Iris pigment epithelial cell (primary cell): ENCODE data around the genes CTAGE8, C7orf33 and ZNF212.

GRCh38 chr7:143393380-143393846, 12.3 kb downstream of the ZYX start:
- RRBS = 68% methylated on average over 4 of the region's 9 CpGs

GRCh38 chr7:143395169-143396229, 13.2 kb downstream of the EPHA1 start:
- RRBS = no CpG with 5 or more reads among the region's 23 CpGs

- RRBS = no CpG with 5 or more reads among the region's 20 CpGs
Measured at GRCh38 chr7:144269058-144269527, at the start of gene CTAGE8. TSS of gene CTAGE8 (minus strand) at chr7:144269288.

- RRBS = no CpG with 5 or more reads among the region's 12 CpGs
Measured at GRCh38 chr7:145845243-145846008, 271.2 kb upstream of the CNTNAP2 start.

DNA sequence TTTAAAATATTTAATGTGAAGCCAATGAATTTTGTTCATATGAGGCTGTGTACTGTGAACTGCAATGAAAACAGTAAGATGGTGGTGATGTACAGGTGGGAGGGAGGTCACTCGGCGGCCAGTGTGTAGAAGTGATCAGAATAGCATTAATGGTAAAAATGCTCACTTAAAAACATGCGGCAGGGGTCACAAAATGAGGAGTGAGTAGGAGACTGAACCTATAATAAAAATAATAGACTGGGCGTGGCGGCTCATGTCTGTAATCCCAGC, 322.5 kb upstream of the C7orf33 start:
- RRBS = no CpG with 5 or more reads among the region's 5 CpGs

DNA sequence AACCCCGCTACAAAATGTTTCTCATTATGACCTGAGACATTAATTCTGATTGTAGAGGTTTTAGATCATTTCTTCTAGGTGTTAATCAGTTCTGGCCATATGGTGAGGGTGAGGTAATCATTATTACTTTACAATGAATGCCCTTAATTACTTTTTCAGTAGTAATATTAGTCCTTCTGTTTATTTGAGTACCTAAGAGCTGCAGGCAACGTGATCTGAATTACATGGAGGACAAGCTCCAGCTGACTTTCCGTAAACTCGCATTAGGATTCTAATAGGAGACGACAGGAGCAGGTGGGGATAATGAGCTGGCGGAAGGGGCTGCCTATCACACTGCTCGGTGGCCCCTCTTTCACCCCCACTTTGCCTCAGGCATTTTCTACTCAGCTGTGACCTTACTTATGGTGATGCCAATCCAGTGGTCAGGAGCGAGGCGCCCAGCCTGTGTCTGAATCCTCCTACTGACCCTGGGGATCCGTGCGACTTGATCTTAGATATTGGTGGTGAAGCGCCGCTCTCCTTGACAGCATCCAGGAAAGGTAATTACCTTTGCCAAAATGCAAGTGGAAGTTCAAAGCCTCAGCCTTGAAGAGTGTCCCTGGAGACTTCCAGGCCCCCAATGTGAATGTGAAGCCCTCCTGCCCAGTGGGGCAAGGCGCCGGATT, at the start of gene C7orf33:
Gene C7orf33, plus strand, starts transcription at position 398 of the 665 bp plus-strand sequence.
- RRBS = no CpG with 5 or more reads among the region's 15 CpGs

GRCh38 chr7:148941379-148941715, 57.3 kb upstream of the EZH2 start:
- RRBS = no CpG with 5 or more reads among the region's 8 CpGs

DNA sequence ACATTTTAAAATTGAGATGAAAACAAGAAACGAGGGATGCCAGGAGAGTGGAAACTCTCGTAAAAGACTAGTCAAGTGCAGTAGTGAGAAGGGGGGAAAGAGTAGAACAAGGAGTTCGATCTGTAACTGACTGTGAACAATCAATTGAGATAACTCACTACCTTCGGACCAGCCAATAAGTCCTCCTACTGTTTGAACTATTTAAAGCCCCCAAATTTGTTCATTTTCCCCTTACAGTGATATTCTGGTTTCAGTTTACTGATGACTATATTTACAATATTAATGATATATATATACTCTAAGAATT, 41.3 kb downstream of the PDIA4 start:
- RRBS = no CpG with 5 or more reads among the region's 4 CpGs

GRCh38 chr7:149178653-149178961, 16.7 kb upstream of the ZNF282 start:
- RRBS = no CpG with 5 or more reads among the region's 3 CpGs

DNA sequence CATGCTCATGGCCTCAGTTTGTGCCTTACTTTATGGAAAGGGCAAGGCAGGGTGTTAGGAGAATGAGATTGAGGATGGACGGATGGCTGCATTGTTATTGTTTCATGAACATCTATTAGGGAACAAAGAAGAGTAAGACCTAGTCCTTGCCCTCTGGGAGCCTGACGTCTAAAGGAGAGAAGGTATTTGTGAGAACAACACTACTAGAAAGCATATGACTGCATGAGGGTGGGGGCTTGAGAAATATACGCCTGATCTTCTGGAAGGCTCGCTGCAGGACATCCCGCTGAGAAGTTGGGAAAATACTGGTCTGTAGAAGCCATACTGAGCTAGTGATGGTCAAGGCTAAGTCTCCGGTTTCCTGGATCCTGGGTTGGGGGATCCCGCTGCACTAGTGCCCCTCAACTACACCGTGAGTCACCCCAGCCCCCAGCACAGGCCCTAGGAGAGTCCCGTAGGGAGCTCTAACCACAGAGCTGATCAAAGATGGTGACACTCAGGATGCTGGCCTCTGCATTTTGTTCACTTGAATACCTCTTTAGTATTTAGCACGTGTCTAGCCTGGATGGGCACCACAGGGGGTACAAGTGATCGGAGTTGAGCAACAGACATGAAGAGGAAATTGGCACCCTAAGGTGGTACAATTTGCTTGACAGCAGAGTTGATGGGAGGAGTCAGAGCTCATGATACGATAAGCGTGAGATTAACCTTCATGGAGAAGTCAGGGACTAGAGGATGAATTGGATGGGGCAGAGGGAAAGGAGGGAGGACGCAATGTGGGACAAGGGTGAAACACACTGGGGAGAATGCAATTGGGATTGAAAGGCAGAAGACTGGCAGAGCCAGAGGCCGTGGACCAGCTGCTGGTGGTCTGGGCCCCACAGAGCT, 10.1 kb upstream of the ZNF212 start:
- RRBS = no CpG with 5 or more reads among the region's 15 CpGs

DNA sequence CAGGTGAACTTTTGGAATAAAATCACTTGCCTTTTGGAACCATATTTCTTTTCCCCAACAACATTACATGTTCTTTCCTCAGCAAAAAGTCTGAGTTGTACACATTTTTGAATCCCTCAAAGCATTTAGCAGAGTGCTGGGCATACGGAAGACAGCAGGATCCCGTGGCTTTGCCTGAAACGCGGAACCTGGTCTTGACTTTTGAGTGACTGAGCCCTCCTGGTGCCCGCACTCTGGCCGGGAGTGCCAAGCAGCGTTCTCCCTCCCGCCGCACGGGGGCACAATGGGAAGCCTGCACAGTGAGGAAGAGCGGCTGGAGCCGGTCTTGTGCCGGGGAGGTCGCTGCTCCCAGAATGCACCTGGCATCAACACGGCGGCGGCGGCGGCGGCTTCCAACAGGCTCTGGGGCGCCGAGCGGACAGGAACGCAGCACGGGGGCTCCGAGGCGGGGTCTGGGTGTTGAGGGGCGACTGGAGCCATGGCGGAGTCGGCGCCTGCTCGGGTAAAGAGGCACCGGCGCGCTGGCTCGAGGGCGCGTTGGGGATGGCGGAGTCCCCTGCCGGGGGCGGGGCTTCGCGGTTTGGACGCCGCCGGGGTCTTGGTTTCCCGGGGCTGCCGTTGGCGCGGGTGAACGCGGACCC, at the start of gene ZNF212:
Gene ZNF212, plus strand, starts transcription at position 351 of the 641 bp plus-strand sequence.
- RRBS = 2% methylated on average over 14 of the region's 52 CpGs

GRCh38 chr7:149564414-149564878, 66.8 kb upstream of the ZNF746 start:
- RRBS = no CpG with 5 or more reads among the region's 4 CpGs

- RRBS = no CpG with 5 or more reads among the region's 1 CpG
Measured at GRCh38 chr7:149564926-149565620, 67.5 kb upstream of the ZNF746 start.

- RRBS = no CpG with 5 or more reads among the region's 27 CpGs
Measured at GRCh38 chr7:149620902-149621713, 93.6 kb upstream of the KRBA1 start.

DNA sequence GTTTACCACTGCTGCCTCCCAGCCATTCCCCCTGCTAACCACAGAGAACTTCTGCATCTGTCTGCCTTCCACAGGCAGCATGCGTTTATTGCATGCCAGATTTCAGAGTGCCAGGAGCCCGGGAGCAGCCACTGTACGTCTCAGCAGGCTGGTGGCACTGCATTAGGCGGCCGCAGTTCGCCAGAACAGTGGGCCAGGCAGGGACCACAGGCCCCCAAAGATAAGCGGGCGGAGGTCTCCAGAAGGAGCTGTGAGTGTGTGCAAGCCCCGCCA, 26.9 kb downstream of the KRBA1 start:
- RRBS = no CpG with 5 or more reads among the region's 9 CpGs

- RRBS = 8% methylated on average over 8 of the region's 67 CpGs
Measured at GRCh38 chr7:150047857-150048639, 174.3 kb downstream of the ATP6V0E2 start.

GRCh38 chr7:150311508-150312033, 11.6 kb upstream of the LRRC61 start:
- RRBS = no CpG with 5 or more reads among the region's 4 CpGs

DNA sequence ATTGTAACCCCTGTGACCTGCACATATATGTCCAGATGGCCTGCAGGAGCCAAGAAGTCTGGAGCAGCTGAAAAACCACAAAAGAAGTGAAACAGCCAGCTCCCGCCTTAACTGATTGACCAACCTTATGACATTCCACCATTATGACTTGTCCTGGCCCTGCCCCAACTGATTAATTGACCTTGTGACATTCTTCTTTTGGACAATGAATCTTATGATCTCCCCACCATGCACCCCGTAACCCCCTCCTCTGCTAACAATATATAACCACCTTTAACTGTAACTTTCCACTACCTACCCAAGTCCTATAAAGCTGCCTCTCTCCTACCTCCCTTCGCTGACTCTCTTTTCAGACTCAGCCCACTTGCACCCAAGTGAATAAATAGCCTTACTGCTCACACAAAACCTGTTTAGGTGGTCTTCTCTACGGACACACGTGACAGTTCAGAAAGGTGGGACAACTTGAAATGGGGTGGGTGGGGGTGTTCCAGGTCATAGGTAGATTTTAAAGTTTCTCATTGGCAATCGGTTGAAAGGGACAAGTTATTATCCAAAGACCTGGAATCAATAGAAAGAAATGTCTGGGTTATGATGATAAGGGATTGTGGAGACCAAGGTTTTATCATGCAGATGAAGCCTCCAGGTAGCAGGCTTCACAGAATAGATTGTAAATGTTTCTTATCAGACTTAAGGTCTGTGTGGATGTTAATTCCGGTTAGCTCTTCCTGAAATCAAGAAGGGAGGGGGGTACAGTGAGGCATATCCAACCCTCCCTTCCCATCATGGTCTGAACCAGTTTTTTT, 10.1 kb upstream of the LRRC61 start:
- RRBS = no CpG with 5 or more reads among the region's 7 CpGs

DNA sequence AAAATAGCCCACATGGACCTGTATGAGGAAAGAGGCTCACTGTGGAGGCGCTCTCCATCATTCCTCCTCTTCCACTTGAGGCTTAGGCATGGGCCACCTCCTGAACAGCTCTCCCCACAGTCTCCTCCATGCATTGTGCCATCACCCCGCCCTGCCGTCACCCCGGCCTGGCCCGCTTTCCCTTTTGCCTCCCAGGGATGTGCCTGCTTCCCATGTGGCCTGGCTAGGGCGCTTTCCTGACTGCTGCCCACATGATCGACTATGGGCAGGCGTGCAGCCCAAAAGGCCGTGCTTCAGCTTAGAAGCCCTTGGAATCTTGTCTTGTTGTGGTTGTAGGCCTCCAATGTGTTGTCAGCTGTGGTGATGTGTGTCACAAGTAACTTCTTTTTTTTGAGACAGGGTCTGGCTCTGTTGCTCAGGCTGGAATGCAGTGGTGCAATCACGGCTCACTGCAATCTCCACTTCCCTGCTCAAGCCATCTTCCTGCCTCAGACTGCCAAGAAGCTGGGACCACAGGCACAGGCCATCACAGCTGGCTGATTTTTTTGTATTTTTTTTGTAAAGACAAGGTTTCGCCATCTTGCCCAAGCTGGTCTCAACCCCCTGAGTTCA, 1.9 kb upstream of the ACTR3C start:
- RRBS = no CpG with 5 or more reads among the region's 11 CpGs

GRCh38 chr7:150330203-150331169, 7.1 kb upstream of the ACTR3C start:
- RRBS = no CpG with 5 or more reads among the region's 23 CpGs